ENCODE results near the genes MYO18A, NSRP1, TMIGD1 and CPD.

- PRO-cap, result bidirectional peak, plus-strand start at chr17:29180178, minus-strand start at chr17:29180156; bidirectional peak, plus-strand start at chr17:29180506, minus-strand start at chr17:29180386
Measured at GRCh38 chr17:29179946-29180604, at the start of gene MYO18A. MYO18A (minus strand) TSS chr17:29180398.

DNA sequence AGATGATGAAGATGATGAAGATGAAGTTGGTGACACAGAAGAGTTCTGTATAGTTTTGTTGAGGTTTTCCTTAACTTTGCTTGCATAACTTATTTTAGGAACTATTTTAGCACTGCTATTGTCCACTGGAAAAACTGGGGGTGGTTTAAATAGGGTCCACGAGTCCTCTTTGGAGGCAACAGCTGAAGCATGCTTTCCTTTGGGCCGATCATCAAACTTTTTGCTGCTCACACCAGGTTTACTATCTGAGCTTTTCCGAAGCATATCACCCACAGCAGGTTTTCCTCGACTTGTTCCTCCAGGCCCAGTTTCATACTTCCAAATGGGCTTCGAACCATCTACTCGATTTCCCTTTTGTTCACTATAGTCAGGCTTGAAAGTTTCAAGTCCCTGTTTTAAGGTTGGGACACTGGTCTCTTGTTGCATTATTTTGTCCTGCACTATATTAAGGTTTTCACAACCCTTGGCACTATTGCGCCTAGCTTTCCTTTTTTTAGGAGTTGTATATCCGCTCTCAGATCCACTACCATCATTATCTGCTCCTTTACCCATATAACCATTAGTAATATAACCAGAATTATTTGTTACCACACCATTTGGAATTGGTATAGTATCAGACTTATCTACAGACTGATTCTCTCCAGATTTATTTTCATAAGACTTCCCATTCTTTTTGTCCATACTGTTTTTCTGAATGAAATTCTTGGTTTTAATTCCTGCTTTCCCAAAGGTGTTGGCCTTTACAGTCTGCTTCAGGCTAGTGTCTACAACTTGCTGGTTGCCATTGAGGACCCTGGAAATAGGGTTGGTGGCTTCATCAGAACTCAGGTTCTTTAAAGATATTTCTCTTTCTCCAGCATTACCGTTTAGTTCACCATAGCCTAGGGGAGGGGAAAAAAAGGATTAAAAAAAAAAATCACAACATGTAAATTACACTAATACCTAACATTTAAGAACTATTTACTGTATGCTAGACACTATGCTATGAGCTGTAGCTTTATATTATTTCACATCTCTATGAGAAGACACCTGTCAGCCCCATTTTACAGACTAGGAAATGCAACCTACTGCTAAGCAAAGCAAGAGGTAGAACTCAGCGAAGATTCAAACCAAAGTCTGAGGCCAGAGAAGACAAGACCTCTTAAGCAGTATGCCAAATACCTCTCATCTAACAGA, 6.7 kb downstream of the NUFIP2 start:
- PRO-cap, result no peak

DNA sequence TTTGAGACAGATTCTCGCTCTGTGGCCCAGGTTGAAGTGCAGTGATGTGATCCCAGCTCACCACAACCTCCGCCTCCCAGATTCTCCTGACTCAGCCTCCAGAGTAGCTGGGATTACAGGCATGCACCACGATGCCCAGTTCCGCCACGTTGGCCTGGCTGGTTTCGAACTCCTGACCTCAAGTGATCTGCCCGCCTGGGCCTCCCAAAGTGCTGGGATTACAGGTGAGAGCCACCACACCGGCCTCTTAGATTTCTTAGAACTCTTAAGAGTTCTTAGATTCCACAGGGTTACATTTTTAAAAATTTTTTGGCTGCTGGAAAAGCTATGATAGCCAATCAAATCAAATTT, 4.0 kb downstream of the NUFIP2 start:
- PRO-cap, result no peak

DNA sequence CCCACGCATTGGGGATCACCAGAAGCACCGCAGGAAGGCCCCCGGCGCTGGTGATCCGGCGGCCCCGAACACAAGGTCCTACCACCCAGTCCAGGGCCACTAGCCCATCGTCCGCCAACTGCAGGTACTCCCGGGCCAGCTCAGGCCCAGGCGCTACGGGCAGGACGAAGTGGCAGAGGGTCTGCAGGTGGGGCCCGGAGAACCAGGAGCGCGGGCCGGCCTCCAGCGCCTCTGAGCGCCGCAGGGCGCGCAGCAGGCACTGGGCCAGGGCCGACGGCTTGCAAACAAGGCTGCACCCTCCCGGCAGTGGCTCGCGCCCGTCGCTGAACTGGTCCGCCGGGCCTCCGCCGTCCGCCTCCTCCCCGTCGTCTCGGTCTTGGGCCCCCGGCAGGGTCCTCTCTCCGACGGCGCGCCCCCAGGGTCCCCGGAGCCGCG, 355 bp downstream of the ABHD15 start:
- PRO-cap, result unidirectional peak, plus-strand start at position 234 of the sequence

- PRO-cap, result bidirectional peak, plus-strand start at chr17:29568104, minus-strand start at chr17:29567919
Measured at GRCh38 chr17:29567819-29568164, 709 bp upstream of the TP53I13 start.

DNA sequence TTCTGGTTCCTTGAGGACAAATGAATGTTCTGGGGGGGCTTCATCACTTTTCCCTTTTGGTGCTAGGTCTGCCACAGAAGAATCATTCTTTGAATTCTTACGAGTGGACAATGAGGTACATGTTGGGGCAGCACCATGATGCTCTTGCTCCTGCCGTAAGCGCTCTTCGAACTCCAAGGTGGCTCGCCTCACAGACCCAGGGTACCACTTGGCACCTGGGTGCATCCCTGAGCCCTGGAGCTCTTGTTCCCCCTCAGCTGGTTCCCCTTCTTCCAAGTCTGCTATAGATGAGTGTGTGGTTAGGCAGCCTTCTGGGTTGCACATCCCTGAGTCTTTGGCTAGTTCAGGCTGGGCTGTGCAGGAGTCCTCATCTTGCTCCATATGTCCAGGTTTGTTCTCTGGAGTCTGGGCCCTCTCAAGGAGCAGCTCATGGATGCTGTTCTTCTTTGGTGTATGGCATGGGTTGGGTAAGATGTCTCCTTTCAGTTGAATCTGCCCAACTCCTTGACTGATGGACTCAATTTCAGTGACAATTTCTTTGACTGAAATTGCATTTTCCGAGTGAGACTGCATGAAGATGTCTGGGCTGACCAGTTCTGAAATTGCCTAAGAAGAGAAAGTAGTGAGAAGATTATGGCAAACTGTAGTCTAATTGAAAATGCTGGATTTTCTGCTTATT, 9.8 kb upstream of the CORO6 start:
- PRO-cap, result no peak

DNA sequence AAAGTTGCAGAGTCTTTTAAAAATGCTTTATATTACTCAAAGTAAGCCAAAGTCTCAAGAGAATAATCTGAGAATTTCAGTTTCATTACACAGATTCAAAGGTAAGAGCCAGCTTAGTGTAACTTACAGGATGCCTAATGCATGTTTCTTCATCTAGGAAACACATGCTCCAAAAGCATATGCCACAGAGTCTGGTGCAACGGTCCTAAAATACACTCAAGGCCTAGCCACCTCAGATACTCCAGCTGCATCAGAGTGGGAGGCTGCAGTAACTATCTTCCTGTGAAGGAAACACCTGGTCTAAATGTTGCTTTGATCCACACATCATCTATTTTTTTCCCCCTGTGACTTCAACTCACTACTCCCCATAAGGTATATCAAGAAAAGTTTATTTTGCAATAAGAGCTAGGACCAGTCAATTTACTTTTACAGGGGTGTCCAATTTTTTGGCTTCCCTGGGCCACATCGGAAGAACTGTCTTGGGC, 51.6 kb upstream of the CORO6 start:
- PRO-cap, result no peak

GRCh38 chr17:29713613-29714221, 91.0 kb upstream of the CORO6 start:
- PRO-cap, result no peak

GRCh38 chr17:29716645-29717451, 94.1 kb upstream of the CORO6 start:
- PRO-cap, result no peak

GRCh38 chr17:29758339-29759178, 135.8 kb upstream of the CORO6 start:
- PRO-cap, result no peak

DNA sequence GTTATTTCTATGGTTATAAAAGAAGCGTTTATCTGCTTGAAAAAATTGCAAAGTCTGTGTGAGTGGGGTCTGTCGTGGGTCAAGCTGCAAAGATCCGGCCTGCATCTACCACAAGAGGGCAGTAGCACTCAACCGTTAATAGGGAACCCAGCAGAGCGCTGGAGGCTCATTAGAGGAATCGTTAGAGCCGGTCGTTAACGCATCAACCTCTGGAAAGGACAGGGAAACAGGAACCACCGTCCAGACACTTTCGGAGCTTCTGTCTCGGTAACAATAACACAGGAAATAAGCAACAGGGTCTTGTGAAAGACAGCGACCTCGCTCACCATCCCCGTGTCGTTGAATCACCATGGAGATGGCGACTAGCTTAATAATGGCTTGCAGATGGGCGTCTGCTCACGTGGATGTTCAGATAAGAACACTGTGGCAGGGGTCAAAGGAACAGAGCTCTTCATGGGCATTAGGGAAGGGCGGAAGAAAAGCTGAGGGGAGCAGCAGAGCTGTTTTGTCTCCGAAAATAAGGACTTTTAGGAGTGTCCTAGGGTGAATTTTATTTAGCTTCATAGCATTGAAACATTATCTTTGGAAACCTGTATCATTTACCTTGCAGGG, 11.9 kb upstream of the NSRP1 start:
- PRO-cap, result unidirectional peak, plus-strand start at position 169 of the sequence; bidirectional peak, plus-strand start at position 463 of the sequence, minus-strand start at position 341 of the sequence

GRCh38 chr17:30116614-30117776, at the start of gene NSRP1:
NSRP1 (plus strand) TSS chr17:30116816.
- PRO-cap, result bidirectional peak, plus-strand start at chr17:30116829, minus-strand start at chr17:30116716; unidirectional peak, plus-strand start at chr17:30117094; bidirectional peak, plus-strand start at chr17:30117238, minus-strand start at chr17:30117237; unidirectional peak, minus-strand start at chr17:30117479

GRCh38 chr17:30123674-30124429, 7.2 kb downstream of the NSRP1 start:
- PRO-cap, result no peak

- PRO-cap, result no peak
Measured at GRCh38 chr17:30207704-30208234, 27.7 kb downstream of the SLC6A4 start.

DNA sequence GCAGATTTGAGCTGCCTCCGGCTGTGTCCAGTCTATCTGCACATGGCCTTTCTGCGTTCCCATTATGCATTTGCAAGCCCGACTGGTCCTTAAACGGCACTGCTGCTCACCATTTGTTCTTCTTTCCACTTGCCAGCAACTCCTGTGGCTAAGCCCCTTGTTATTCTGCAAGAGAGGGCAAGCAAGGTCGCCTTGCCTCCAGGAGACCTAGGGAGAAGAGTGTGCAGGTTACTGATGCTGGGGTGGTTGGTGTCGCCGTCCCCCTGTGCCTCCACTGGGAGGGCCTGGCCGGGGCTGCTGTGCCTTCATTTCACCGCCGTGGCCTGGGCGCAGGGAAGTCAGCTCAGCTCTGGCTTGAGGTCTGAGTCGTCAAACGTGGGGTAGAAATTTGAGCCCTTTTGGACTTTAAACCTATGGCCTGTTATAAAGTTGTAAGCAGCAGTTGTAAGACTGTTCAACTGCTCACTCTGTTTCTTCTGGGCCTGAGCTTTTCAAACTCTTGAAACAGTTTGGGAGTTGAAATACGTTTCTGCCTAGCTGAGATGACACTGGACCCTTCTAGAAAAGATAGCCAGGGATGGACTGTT, 12.7 kb downstream of the SLC6A4 start:
- PRO-cap, result no peak

DNA sequence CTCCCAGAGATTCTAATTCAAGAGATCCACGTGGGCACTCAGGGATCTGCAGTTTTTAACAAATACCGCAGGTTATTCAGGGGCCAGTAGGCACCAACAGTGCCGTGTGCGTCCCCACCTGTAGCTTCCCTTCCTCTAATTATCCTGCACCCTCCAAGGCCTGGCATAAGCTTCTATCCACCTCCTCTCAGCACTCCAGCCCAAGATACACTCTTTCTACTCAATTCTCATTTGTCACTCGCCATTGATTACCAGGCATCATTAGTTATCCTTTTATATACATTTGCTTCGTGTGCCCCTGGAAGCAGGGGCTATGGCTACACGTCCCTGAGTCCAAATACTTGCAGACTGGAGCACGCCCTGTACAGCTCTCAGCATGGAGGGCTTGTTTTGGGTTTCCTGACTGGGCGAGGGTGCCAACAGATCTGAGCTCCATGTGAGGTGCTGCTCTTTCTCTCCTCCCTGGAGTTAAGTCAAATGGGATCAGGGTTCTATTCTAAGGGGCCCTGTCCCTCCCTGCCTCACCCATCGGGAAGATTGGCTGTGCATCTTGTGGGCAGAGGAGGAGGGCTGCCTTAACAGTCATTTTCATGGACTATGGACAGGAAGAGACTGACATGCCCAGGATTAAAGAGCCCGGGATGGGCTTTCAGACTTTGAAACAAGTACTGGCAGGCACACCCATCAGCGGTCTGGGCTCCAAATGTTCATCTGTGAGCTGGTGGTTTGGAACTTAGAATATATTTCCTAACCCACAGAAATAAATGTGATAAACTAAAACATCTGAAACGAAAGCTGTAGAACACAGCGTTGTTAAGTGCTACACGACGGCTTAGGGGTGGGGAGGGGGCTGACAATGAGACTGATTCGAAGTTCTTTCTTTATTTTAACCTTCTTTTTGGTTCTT, 6.7 kb downstream of the SLC6A4 start:
- PRO-cap, result no peak

DNA sequence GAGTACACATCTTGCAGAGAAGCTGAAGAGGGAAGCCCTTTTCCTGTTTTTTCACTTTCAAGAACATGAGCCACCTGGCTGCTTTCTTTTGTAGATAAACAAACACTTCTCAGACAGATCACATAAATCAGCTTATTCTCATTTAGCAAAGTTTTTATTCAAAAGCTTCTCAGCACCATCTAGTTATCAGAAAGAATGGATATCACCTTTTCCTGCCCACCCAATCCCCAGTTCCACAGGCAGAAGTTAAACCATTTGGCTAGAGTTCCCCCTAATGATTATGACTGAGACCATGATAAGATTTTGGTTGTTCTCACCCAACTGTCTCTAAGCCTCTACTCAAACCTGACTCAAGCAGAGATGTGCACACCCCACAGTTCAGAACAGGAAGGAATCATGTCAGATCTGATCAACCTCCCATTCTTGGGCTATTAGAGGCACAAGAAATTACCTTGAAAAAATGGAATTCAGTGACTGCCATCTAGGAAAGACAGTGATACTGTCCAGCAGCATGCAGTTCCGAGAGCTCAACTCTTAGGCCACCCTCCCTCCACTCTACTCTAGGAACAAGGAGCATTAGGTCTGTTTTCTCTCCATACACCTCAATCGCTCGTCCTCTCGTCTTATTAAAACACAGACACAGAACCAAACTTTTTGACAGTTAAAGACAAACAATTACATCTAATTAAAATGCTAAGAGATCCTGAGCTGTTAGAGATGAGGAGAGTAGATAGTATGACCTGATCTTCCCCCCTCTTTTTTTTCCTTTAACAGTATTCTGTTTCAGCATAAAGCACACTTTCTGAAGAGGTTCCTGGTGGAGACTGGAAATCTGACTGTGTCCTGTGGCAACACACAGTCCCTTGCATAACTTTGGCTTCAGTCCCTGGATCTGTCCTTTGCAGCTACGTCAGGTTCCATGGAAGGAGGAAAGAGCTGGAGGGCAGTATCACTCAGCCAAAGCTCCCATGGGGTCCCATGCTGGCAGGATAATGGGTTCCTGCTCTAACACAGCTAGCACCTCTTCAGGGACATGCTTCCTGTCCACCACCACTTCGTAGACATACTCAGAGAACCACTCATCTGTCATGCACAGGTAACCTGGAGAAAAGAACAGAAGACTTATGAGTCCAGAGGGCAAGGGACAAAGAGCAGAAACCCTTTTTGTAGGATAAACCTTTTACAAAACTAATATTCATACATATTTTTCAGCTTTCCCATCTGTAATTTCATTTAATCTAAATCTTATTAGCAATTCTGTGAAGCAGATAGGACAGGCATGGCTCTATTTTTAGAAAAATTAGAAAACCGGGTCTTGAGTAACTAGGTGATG, 13.0 kb upstream of the SLC6A4 start:
- PRO-cap, result no peak

DNA sequence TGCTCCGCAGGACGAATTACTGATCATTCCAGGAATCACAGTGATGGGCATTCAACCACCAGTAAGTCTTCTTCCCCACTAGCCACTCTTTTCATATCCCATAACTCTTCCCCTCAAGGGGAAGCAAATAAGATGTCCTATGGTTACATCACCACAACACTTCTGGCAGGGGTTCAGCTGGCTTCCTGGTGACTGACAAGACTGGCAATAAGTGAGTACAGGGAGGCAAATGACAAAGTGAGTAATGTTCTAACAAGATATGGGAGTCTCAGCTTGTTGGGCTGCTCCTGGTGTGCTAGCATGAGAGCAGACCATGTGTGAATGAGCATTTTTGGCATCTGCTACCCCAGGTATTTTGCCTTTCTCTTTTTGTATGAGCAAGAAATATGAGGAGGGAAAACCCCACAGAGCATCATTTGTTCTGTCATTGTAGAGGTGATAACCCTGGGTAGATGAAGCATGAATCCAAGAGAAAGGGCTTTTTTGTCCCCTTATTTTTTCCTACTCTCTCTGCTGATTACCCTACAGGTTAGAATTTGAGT, 9.9 kb downstream of the TMIGD1 start:
- PRO-cap, result no peak

- PRO-cap, result no peak
Measured at GRCh38 chr17:30333974-30334173, at the start of gene TMIGD1. TMIGD1 (minus strand) TSS chr17:30334057.

DNA sequence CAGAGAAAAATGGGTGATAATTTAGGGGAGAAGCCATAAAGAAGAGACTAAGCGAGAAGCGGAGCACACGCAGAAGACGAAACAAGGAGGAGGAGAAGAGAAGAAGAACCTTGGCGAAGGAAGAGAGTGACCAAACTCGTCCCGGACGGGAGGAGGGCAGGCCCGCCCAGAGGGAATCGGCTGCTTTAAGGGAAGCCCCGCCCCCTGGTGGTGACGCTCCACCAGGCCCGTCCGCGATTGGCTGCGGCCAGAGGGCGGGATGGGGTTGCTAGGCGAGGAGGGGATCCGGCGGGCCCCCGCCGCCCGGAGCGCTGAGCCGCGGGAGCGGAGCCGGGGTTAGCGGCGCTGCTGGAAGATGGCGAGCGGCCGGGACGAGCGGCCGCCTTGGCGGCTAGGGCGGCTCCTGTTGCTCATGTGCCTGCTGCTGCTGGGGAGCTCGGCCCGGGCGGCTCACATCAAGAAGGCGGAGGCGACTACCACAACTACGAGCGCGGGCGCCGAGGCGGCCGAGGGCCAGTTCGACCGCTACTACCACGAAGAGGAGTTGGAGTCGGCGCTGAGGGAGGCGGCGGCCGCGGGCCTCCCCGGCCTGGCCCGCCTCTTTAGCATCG, at the start of gene CPD:
Gene CPD, plus strand, starts transcription at position 302 of the 611 bp plus-strand sequence.
- PRO-cap, result bidirectional peak, plus-strand start at position 339 of the sequence, minus-strand start at position 187 of the sequence

Data from neuron (in vitro differentiated cells).